ENCODE data around the genes OPN5, CRISP3, PGK2 and CRISP1.

GRCh38 chr6:45566681-45567226, 189.0 kb upstream of the SUPT3H start:
- PRO-cap = unidirectional peak, plus-strand start at chr6:45567148

DNA sequence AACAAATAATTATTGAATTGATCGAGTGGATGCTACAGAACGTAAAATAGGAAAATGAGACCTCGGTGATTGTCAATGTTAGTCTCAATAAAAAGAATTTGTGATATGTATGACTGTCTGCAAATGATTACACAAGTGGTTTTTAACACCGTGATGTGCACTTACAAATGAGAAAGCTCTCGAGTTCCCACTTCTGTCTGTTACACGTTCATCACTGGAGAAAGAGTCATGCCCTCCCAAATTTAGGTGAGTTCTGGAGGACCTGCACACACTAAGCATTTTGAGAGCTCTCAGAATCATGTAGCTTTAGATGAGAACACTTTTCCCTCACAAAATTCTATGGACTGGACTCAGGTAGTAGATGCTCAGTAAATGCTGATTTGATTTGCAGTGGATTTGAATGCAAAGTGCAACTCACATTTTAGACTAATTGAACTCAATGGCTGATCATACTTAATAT, 1.8 kb downstream of the RCAN2 start:
- PRO-cap = no peak

DNA sequence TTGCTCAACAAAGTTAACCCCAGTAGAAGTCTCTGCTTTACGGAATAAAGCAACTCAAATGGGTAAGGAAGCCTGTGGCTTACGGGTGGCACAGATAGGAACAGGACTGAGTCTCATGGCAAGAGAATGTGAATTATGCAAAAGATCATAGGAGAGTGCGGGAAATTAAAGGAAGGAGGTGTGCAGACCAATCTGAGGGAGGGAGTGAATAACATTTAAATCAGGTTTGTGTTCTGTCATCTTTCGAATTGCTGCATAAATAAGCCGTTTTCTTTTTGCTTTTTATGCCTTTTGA, 882 bp upstream of the RCAN2 start:
- PRO-cap = no peak

DNA sequence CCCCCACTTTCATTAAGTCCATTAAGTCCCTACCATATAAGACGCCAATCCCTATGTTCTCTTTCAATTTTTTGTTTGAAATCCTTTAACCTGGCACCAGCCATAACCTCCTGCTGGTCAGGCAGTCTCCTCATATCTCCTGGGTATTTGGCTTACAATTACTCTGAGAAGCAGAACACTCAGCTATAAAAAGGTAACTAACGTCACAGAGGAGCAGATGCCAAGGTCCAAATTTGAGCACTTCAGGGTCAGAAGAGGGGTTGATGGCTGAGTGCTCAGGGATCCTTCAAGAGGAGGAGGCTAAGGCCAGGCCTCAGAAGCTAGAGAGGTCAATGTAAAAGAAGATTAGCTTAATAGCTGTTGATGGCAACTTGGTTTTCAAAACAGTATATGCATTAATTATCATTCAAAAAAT, 22.3 kb upstream of the RCAN2 start:
- PRO-cap = no peak

GRCh38 chr6:47016000-47016980, 25.8 kb downstream of the ADGRF1 start:
- PRO-cap = no peak

DNA sequence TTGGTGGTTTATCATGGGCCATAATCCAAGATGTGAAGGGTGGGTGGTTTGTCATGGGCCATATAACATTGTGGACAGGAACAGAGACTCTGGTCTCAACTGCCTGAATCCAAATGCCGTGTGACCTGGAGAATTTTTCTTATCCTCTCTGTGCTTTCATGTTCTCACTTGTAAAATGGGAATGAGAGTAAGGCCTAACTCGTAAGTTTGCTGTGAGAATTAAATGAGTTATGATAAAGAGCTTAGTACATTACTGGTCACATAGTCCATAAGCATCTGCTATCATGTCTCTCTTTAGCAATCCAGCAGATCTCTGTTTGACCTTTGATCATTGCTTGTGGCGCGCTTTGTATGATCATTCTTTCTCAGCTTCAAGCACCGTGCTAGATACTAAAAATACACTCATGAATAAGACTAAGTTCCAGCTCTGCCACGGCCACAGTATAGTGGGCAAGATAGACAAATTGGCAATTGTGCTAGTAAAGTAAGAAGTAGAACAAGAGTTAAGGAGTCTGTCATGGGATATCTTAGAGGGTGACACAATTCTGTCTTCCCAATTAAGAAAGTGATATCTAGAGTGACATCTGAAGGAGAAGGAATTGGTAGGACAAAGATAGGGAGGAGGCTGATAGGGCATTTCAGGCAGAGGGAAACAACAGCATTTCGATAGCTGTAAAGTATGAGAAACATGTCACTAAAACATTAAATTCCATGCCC, 75.1 kb upstream of the ADGRF1 start:
- PRO-cap = no peak

GRCh38 chr6:47234072-47234955, 75.4 kb downstream of the TNFRSF21 start:
- PRO-cap = no peak

- PRO-cap = no peak
Measured at GRCh38 chr6:47247016-47248108, 62.3 kb downstream of the TNFRSF21 start.

DNA sequence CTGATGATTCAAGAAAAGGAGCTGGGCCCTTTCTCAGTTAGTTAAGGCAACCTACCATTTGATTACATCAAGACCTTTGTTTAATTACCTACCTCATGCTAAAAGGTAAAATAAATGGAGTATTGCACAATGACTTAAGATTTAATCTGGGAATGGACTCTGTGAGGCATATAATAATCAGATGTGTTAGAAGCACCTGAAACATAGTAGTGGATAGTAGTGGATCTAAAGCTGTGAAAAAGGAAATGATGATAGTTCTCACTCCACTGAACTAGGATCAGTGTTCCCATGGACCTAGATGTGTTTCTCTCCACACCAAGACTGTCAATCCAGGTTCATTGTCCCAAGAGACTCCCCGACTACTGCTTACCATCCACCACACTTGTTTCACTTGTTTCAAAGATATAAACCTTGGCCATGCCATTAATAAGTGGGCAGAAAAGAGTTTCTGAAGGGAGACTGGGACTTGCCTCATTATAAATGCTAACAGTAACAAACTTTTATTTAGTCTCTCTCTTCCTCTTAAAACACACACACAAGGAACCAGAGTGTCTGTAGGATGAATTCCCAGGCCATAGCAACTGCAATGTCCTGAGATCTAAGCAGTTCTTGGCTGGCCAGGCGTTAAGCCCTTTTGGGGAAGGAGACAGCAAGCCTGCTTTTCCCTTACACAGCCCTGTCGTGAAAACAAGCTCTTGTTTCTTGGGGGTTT, 1.9 kb downstream of the TNFRSF21 start:
- PRO-cap = no peak

DNA sequence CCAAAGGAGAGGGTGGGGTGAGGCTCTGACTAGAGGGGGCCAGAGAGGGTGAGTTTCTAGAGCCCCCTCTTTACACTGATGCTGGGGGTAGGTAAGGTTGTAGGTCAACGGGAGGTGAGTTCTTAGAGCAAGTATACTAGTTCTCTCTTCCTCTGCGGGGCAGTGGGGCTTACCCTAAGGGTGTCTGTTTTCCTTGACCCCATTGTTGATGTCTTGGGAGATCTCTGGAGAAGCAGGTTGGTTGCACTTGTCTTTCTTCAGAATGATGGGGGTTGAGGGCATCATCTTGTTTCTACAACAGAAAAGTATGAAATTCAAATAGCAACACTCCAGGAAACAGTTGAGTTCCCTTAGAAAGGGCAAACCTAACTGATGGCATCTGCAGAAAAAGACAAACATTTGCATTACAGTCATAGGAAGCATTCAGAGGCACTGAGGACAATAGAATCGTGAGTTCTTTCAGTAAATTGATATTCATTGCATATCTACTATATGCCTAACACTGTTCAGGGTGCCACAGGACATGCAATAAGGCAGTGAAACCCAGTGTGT, 41.3 kb upstream of the OPN5 start:
- PRO-cap = no peak

GRCh38 chr6:47781766-47782211, at the start of gene OPN5:
OPN5 (plus strand) TSS chr6:47782032.
- PRO-cap = no peak

GRCh38 chr6:49744121-49744538, at the start of gene CRISP3:
CRISP3 (minus strand) TSS chr6:49744388.
- PRO-cap = no peak

DNA sequence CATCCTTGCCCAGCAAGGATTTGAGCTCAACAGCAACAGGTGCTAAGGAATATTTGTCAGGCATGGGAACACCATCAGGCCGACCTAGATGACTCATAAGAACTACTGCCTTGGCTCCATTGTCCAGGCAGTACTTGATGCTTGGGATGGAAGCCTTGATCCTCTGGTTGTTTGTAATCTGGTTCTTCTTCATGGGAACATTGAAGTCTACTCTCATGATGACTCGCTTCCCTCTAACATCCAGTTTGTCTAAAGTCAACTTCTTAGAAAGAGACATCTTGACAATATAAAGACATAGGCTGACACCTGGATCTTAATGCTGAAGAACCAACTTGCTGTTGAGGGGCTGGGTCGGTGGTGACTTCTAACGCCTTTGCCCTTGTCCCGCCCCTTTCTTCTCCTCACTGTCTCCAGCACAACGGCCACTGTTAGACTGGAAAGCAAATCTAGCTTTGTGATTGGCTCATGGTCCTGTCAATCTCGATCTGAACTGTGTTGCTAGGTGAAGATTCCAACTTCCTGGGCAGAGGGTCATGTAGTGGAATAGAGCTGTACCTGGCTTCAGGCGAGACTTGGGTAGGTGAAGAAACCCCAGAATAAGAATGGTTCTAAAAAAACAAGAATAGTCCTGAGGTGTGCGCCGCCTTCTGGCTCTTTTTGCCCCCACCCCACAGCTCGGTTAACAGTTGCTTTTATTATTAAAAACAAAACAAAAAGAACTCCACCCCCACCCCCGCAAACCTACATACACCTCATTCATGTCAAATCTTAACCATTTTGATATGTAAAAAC, at the start of gene PGK2:
Gene PGK2 (minus strand): TSS at position 375 of the 792 bp plus-strand sequence.
- PRO-cap = no peak

GRCh38 chr6:49797202-49797762, 10.2 kb upstream of the PGK2 start:
- PRO-cap = no peak

DNA sequence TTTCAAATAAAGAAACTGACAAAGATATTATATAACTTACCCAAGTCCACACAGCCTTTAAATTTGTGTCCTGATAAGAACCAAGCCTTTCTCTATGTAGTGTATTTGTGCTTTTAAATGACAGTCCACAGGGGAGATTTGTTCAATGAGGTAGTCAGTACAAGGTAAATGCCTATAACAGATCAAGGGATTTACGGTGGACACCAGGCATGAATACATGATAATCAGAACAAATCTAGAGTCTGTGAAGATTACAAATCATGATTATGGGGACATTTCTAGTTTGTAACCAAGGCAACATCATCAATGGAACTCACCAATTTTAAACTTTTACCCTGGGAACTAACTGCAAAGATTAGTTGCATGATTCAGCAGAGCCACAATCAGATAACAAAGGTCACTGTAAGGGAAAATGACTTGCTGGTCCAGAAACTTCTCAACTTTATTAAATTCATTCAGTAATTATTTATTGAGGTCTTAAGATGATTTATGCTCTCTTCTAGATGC, at the start of gene CRISP1:
Gene CRISP1 (minus strand): TSS at position 147 of the 507 bp plus-strand sequence.
- PRO-cap = no peak

DNA sequence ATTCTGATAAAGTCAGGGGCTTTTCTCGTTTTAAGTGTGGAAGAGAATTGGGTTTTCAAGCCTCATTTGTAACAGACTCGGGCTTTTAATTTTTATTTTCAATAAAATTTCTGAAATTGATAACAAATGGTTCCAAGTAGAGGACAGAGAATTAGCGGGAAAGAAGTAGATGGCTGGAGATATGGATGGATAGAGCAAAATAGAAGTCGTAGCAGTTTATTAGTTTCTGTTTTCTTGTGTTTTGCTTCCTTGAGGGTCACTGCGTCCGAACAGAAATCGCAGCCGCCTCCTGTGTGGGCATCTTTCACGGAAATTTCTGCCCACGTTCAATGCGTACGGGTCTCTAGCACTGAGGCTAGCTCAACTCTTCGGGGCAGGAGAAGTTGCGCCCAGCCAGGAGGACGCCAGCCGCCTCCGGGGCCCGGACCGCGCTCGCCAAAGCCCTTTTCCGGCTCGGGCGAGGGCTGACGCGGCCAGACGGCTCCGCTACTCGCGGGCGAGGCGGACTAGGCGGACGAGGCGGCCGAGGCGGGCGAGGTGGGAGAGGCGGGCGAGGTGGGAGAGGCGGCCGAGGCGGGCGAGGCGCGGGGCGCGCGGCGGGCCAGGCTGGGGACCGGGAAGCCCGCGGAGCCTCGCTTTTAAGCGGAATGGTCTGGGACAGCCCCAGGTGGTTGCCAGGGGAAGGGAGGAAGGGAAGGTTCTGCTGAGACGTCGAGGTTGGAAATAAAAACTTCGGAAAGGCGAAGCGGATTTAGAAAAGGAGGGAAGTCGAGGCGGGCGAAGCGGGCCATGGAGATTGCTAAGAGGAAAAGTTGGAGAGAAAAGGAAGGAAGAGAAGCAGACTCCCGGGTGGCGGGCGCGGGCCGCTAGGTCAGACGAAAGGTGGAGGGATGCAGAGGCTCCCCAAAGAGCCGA, 898 bp downstream of the TFAP2B start:
- PRO-cap = no peak

DNA sequence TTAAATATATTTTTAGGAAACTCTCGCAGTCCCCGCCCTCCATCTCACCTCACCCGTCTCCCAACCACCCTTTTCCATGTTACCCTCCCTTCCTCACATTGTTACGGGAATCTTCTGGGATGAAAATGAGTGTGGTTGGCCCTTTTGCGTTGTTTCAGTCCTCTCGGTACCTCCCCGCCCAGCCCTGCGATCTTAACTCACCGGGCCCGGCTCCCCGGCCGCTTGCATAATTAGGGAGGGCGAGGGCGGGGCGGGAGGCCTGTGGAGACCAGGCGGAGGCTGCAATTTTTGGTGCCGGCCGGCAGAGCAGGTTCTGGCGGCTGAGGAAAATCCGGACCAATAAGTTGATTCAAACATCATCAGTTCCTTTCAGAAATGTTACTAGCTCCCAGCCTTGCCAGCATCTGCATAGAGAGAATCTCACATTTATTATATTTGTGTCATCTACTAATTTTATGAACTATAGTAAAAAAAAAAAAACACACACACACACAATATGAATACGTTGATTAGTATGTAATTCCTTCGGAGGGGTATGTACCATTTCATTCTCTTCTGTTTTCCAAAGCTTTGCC, 25.2 kb downstream of the TFAP2B start:
- PRO-cap = no peak

DNA sequence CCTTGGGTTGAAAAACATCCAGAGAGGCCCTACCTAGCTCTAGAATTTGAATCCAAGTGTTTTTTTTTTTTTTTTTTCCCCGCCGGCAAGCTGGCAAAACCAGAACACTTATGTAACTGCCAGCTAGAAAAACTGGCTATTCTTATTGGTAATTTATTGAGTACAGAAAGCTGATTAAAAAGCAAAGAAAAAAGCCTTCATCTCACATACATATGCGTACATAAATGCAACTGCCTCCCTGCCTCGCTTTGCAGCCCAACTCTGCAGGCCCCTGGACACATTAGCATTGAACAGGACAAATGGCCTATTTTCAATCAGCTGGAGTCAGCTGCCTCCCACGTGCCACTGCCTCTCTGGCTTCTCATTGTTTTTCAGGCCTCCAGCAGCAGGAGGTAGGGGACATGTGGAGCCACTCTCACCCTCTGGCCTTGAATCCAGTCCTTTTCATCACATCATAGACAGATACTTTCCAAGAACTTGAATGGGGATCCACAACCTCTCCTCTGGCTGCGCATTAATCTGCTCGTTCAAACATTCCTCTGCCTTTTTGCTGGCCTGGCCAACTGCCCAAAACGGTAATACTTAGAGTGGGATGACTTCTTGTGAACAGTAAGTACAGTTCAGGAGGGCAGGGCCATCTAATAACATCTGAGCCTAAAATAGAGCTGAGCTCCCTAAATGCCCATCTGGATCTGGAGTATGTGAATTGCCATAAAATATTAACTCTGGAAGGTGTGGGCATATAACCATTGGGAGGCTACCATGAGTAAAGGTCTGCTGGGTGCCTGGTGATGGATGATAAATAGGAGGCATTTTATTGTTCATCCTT, 592.4 kb downstream of the PKHD1 start:
- PRO-cap = no peak

DNA sequence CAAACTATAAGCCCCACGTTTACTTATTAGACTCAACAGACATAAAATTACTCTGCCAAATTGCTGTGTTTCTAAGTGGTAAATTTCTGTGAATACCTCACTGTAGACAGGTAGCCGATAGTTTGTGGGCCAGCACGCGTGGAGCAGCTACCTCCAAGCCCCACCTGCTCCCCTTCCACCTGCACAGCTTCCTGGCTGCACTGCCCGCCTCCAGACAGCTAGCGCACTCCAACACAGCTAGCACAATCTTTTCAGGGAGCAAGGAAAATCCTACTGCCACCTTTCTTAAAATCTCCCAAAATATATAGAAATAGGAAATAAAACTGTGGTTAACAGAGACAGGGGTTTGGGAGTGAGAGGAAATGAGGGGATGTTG, 349.4 kb downstream of the PKHD1 start:
- PRO-cap = no peak

DNA sequence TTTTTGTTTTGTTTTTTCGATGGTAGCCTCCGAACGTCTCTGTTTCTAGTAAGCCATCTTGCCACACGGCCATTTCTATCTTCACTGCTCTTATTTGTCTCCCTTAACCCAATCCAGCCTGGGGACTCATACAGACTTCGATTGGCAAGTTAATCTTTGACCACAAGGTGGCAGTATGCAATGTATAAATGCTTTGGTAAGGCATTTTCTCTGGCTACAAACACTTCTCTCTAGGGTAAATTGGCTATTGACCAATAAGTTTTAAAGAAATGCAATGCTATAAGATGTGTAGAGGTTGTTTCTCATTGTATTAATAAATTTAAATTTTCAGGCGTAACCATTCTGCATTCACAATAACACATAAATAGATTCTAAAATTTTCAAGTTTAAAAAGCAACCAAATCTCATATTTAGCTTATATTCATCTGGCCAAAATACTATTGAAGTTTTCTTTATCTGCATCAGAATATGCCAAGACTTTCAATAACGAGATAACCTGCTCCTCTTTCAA, 232.1 kb downstream of the PKHD1 start:
- PRO-cap = no peak